Measurements from ENCODE around the gene SEC22B.

- RRBS = no CpG with 5 or more reads among the region's 3 CpGs
These were observed 10.5 kb upstream of the HMGCS2 start for GRCh38 chr1:119779204-119779611.

- RRBS = no CpG with 5 or more reads among the region's 8 CpGs
These were observed 23.9 kb upstream of the ADAM30 start for GRCh38 chr1:119920187-119920659.

GRCh38 chr1:119922074-119922693, 25.9 kb upstream of the ADAM30 start:
- RRBS = no CpG with 5 or more reads among the region's 11 CpGs

DNA sequence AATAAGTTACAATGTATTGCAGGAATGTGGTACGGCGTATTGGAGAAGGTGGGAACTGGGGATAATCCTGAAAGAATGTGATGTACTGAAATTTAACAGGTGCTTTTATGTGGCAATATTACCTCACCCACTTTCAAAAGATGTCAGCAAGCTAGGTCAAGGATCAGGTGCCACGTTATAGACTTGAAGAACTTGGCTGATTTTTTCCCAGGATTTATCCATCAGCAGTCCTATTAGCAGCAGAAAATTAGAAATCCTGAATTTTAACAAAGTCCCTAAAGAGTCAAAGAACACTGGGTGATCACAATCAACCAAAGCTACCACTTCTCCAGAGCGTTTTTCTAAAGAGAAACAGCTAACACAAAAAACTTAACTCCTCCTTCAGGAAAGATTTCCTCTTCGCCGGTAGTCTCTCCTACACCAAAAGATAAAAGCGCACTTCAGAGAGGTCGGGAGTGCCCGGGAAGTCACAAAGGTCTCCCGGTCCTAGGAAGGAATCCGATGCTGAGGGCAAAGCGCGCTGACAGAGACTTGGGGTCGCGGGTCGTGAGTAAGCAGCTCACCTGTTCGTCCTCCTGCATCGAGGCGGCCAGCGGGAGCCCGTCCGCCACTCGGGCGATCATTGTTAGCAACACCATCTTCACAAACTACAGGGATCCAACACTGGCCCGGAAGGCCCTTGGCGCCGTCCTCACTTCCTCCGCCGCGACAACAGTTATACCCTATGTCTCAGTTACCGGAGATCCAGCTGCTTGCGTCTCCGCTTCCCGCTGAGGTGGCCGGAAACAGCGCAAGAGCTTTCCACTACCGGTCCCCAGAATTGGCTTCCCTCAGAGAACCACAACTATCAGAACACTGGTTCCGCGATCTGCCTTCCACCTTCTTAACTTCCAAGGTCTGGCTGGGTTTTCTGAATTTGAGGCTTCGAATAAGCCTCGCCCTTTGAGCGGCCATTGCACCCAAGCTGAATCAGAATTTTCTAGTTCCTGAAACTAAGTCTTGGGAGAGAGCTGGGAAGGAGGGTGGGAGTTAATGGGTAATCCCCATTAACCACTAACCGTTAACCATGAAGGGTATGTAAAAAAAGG, at the start of gene SEC22B:
Gene SEC22B (minus strand): TSS at position 777 of the 1,088 bp plus-strand sequence.
- RRBS = no CpG with 5 or more reads among the region's 43 CpGs

GRCh38 chr1:120432912-120433811, 18.3 kb downstream of the NBPF8 start:
- RRBS = no CpG with 5 or more reads among the region's 9 CpGs

GRCh38 chr1:120460233-120460805, 45.5 kb downstream of the NBPF8 start:
- RRBS = no CpG with 5 or more reads among the region's 2 CpGs

- RRBS = no CpG with 5 or more reads among the region's 9 CpGs
These were observed 326.9 kb downstream of the SRGAP2C start for GRCh38 chr1:121511300-121512534.

- RRBS = 14% methylated on average over 8 of the region's 16 CpGs
These were observed 206.1 kb downstream of the H3-7 start for GRCh38 chr1:143699771-143699993.

- RRBS = 27% methylated on average over 5 of the region's 42 CpGs
These were observed 67.4 kb downstream of the H3-7 start for GRCh38 chr1:143838253-143838865.

DNA sequence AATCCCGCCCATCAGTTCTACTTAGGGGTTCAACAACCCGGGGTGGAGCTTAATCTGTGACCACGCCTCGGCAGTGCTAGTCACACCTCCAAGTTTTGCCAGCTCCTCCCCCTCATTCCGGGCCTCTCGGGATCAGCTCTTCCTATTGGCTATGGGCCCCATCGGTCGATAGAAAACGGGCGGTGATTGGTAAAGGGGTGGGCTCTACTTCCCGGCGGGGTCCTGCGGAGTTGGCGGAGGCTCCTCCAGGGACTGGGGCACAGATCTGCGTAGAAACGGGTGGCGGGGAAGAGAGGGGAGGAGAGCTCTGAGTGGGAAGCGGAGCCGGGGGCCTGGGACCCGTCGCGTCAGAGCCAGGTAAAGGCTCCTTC, 609 bp upstream of the FAM72C start:
- RRBS = no CpG with 5 or more reads among the region's 22 CpGs

- RRBS = no CpG with 5 or more reads among the region's 77 CpGs
These were observed 1.5 kb downstream of the SRGAP2B start for GRCh38 chr1:145093284-145094321.

DNA sequence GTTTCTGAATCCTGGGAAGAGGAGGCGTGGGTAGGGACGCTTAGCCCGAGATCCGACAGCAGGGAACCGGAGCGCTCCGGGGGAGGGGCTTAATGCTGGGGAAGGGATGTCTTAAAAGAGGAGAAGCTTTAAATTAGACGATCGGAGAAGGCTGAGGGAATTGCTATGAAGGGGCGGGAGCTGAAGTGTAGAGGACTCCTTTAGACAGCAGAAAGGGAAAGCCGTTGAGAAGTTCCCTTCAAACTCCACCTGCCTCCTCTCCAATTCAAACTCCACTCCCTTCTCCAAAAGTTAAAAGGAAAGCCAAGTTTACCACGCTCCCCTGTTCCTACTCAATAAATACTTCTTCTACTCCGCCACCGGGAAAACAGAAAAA, 542 bp downstream of the FAM72D start:
- RRBS = no CpG with 5 or more reads among the region's 14 CpGs

- RRBS = no CpG with 5 or more reads among the region's 5 CpGs
These were observed 52.7 kb downstream of the PPIAL4D start for GRCh38 chr1:145189220-145189646.

GRCh38 chr1:145424484-145424984, 869 bp downstream of the NBPF20 start:
- RRBS = no CpG with 5 or more reads among the region's 15 CpGs

DNA sequence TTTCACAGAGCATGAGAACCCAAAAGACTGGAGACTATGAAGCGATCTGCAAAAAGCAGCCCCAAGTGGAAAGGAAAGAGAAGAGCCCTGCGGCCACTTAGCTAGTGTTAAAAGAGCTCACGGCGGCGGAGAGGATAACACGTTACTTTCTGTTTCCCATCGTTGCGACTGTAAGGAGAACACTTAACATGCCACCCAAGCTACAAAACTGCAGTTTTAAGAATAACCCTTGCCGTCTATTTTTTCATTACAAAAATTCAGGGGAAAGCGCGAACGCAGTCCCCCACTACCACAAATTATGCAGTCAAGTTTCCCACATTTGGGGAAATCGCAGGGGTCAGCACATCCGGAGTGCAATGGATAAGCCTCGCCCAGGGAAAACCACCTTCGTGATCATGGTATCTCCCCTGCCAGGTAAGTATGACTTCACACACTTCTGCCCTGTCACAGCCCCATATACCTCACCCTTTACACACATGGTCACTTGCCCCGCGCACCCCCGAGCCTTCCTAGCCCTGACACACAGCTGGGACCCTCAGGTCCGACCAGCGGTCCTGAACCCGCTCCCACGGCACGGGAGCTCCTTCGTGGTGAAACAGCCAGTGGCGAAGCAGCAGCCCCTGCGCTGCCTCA, 40.1 kb upstream of the NBPF20 start:
- RRBS = no CpG with 5 or more reads among the region's 27 CpGs

GRCh38 chr1:145690255-145690929, 16.8 kb downstream of the PDZK1 start:
- RRBS = no CpG with 5 or more reads among the region's 3 CpGs

GRCh38 chr1:145707987-145708541, 896 bp upstream of the PDZK1 start:
- RRBS = no CpG with 5 or more reads among the region's 9 CpGs

DNA sequence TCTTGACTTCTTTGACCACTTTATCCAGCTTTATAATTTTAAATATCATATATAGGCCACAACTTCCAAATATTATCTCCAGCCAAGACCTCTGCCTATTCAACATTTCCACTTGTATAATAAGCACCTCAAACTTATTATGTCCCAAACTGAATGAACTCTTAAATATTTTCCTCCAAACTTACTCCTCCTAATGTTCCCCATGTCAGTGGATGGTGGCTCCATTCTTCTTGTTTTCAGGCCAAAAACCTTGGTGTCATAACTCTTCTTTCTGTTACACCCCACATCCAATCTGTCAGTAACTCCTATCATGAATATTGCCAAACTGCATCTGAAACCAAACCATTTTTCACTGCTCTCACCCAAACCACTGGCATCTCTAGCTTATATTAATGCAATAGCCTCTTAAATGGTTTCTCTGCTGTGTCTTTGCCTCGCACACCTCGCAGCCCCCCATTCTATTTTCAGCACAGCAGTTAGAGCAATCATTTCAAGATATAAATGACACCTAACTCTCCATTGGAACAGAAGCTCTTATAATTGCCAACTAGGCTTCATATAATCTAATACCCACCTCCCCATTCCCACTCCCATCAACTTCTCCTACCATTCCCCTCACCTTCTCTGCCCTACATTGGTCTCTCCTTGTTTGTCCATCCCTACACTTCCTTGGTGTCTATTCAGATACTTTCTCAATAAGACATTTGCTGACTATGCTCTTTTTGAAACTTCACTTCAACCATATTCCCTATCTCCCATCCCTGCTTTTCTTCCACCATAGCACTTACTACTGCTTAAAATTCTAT, 40.1 kb downstream of the CD160 start:
- RRBS = no CpG with 5 or more reads among the region's 2 CpGs

- RRBS = no CpG with 5 or more reads among the region's 7 CpGs
These were observed 5.8 kb downstream of the RNF115 start for GRCh38 chr1:145818045-145818482.

DNA sequence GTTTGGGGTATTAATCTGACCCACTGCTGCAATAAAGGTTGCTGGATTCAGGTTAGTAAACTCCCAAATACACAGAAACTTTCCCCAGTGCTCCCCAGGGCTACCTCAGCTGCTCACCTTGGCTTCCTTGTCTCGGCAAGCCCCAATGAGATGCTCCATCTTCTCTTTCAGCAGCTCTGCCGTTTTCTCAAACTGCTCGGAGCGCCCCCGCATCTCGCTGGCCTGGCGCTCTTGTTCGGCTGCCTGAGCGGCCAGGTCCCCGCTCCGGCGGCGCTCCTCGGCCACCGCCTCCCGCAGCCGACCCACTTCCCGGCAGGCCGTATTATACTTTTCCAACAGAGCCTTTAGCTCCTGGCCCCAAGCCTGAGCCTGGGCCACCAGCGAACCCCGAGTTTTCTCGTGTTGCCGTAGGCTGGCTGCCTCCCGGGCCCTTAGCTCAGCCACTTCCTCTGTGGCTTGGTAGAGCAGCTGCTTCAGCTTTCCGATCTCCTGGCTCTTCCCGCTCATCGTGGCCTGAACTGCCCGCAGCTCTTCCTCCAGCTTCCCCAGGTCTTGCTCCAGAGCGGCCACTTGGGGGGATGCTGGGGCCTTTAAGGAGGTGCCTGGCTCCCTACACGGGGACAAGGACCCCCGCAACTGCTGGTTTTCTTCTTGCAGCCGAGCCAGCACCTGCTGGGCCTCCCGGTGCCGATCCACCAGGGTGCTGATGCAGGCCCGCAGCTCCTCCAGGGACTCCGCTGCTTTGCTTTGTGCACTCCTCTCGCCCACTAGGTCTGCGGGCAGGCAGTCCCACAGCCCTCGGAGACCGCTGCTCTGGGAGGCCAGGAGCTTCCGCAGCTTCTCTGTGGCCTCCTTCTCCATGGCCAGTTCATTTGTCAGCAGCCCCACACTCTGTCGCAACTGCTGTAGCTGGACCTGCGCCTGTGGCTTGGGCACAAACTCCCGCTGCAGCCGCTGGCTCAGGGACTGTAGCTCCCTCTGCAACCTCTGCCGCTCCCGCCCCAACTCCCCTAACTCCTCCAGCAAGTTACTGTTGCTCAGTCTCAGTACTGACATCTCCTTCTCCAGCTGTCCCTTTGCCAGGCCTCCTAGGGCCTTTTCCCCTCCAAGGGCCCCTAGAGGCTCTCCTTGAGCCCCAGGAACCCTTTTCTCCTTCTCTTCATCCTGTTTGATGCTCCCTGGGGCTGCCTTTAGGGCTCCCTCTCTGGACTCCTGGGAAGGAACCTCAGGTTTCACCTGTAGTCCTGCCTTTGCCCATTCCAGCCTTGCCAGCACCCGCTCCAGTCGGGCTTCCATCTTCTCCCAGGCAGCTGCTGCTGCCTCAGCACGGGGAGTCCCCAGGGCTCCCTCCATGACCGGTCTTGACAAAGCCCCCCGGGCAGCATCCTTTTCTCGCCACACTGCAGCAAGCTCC, 13.3 kb downstream of the ANKRD35 start:
- RRBS = 2% methylated on average over 8 of the region's 53 CpGs

All from GM19239 (cell line).